ENCODE measurements around the gene HSPA4L.

- PRO-cap, 2 experiments, result no peak in any of the 2 experiments
Measured at GRCh38 chr4:123787736-123788259, 391.2 kb downstream of the SPRY1 start.

DNA sequence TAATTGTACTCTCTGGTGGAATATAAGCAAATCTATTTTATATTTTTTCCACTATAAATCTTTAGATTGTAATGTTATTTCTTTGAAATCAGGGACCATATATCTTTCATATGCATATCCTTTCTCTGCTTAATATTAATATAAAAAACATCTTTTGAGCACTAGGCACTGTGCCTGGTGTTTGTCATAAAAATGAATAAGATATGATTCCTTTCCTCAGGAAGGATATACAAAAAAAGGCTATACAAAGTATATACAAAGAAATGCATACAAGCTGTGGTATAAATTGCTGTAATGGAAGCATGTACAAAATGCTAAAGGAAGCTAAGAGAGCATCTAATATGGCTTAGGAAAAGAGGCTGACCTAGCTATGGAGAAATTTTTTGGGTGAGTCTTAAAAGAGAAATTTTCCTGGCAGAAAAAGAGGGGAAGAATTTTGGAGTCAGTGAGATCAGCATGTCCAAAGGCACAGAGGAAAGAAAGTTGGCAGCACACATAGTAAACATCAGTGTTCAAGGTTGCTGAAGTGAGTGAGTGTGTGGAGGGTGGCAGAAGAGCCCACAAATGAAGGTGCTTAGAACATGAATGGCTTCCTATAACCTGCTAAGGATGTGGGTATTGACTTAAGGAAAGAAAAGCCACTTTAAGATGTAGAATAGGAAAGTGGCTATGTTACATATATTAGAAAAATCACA is 500.0 kb downstream of the SPRY1 start:
- PRO-cap, 2 experiments, result no peak in any of the 2 experiments

DNA sequence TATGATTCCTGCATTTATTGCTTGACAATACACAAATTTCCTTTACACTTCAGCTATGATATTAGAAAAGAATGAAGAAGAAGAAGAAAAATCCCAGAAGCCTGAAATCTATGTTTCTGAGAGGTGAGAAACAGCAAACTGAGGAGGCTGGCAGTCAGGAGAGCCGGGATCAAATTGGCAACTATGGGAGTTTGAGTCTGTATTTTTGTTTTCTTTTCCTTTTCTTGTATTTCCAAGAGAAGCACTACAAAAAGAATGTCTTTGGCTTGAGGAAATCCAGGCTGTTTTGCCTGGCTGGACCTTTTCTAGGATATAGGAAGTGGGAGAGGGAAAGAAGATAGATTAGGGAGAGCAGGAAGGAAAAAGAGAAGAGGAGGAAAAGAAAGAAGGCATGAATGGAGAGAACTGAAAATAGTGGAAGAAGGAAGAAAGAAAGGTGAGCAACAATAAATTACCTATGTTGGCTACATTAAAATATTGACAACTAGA is 631.0 kb downstream of the SPRY1 start:
- PRO-cap, 2 experiments, result no peak in any of the 2 experiments

GRCh38 chr4:124491390-124491749 is 221.2 kb downstream of the ANKRD50 start:
- PRO-cap, 2 experiments, result no peak in any of the 2 experiments

DNA sequence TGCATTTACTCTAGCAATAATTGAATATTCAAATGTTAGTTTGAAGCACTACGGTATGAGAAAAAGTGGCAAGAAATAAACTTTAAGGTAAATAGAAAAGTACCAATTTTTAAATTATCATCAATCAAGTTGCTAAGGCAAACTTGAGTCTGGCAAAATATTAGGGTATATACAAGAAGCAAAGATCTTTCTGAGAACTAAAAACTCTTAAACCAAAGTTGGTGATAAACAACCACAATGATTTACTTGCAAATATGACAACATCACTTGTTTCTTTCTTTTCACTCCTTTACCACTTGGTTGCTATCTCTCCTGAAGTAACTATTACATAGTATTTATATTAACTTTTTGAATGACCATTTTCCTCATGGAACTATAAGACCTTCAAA is 731.5 kb upstream of the INTU start:
- PRO-cap, 2 experiments, result no peak in any of the 2 experiments

- PRO-cap, 2 experiments, result no peak in any of the 2 experiments
Measured at GRCh38 chr4:126956653-126957407, 675.9 kb upstream of the INTU start.

- PRO-cap, 2 experiments, result peak in 2 of 2 experiments; most common plus-strand start chr4:127782322 (in 1); most common minus-strand start chr4:127782088 (in 1)
Measured at GRCh38 chr4:127781618-127782452, at the start of gene HSPA4L. TSS of gene HSPA4L (plus strand) at chr4:127782322.

- PRO-cap, 2 experiments, result no peak in any of the 2 experiments
Measured at GRCh38 chr4:128031616-128032070, 29.5 kb upstream of the LARP1B start.

GRCh38 chr4:128584234-128584860 is 225.2 kb upstream of the JADE1 start:
- PRO-cap, 2 experiments, result no peak in any of the 2 experiments

DNA sequence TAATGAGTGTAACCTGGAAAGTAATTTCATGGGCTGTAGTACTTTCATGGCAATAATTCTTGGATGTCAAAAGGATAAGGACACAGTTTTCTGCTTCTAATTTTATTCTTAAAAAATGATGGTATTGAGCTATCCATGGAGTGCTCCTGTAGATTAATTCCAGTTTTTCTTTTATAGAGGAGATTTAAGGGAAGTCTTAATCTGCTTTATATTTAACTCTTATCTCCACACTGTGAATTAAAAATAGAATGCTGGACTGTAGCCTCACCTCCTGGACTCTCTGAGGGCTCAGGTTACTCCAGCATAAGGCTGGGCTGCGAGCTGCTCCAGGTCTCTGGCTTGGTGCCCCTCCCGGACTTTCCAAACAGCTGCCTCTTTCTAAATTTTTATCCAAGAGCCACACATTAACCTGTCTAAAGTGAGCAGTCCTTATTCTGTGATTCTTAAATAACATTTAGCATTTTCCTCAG is 218.8 kb upstream of the JADE1 start:
- PRO-cap, 2 experiments, result no peak in any of the 2 experiments

GRCh38 chr4:128854269-128854987 is 44.9 kb downstream of the JADE1 start:
- PRO-cap, 2 experiments, result no peak in any of the 2 experiments

- PRO-cap, 2 experiments, result no peak in any of the 2 experiments
Measured at GRCh38 chr4:128873733-128874302, 64.3 kb downstream of the JADE1 start.

GRCh38 chr4:130023928-130024162 is 927.9 kb downstream of the C4orf33 start:
- PRO-cap, 2 experiments, result no peak in any of the 2 experiments

DNA sequence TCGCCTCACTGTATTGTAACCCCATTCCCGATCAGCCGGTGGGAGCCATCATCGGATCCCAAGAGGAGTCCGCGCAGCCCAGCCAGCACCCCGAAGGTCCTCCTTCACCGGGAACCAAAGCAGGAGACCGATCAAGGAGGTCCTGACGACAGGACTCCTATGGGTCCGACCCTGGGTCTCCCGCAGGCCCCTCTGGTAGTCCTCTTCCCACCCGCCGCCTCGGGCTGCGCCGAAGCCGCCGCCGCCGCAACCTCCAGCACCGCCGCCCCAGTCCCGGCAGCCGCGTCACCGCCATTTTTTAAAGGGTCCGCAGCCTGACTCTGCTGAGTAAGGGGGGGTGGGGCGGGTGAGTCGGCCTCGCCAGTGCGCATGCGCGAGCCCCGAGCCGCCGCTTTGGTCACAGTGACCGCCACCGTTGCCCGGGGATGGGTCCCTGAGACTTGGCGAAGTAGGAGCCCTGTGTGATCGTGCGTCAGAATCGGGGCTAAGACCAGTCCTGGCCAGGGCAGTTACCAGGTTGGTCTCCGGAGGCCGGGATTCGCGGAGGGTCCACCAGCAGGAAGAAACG is 1419.3 kb upstream of the PCDH10 start:
- PRO-cap, 2 experiments, result no peak in any of the 2 experiments

GRCh38 chr4:133151856-133152467 is 2.9 kb downstream of the PCDH10 start:
- PRO-cap, 2 experiments, result no peak in any of the 2 experiments

GRCh38 chr4:136393604-136393956 is 1138.7 kb downstream of the PCDH18 start:
- PRO-cap, 2 experiments, result no peak in any of the 2 experiments

- PRO-cap, 2 experiments, result no peak in any of the 2 experiments
Measured at GRCh38 chr4:137530013-137530799, 2.1 kb downstream of the PCDH18 start.

GRCh38 chr4:137532869-137533238 is 560 bp upstream of the PCDH18 start:
- PRO-cap, 2 experiments, result no peak in any of the 2 experiments

GRCh38 chr4:138111462-138112078 is 130.6 kb downstream of the SLC7A11 start:
- PRO-cap, 2 experiments, result no peak in any of the 2 experiments

GRCh38 chr4:138202768-138203076 is 39.4 kb downstream of the SLC7A11 start:
- PRO-cap, 2 experiments, result no peak in any of the 2 experiments